ENCODE data around the genes ATP1B4 and GLUD2.

DNA sequence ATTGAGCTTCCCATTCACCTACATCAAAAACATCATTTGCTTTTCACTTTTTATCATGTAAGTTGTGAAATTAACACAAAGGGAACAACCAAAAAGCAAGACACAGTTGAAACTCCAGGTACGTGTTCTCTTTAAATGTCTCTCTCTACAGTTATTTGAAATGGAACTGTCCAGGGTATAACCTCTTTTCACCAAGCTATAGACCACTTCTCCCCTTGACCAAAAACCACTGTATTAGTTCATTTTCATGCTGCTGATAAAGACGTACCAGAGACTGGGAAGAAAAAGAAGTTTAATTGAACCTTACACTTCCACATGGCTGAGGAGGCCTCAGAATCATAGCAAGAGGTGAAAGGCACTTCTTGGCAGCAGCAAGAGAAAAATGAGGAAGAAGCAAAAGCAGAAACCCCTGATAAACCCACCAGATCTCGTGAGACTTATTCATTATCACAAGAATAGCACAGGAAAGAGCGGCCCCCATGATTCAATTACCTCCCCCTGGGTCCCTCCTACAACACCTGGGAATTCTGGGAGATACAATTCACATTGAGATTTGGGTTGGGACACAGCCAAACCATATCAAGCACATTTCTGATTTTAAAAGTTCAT lies 97.7 kb downstream of the DOCK11 start:
- PRO-cap = no peak

- PRO-cap = no peak
These were observed 93.0 kb upstream of the IL13RA1 start for GRCh38 chrX:118634246-118634894.

DNA sequence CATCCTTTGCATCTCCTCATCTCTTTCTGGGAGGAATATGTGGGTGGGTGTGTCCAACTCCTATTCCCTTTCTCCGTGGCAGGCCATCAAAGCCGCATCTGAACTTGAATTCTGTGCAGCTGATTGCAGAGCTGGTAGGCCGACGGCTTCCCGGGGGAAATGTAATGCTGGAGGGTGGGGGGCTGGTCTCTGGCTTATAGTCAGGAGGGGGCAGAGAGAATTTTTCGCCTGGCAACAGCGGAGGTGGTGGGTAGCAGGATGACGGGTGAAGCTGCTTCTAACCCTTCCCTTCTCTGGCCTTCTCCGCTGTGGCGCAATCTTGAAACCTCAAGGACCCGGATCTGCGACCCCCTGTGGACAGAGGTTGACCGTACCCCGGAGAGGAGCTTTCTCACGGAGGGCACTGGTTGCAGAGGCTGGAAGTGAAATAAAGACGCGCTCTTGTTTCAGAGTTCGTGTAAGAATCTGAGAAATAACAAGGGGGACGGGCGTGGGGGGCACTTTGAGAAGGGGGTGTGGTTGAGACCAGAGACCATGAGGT lies 703 bp downstream of the ZCCHC12 start:
- PRO-cap = bidirectional peak, plus-strand start at position 89 of the sequence, minus-strand start at position 106 of the sequence; unidirectional peak, minus-strand start at position 310 of the sequence

DNA sequence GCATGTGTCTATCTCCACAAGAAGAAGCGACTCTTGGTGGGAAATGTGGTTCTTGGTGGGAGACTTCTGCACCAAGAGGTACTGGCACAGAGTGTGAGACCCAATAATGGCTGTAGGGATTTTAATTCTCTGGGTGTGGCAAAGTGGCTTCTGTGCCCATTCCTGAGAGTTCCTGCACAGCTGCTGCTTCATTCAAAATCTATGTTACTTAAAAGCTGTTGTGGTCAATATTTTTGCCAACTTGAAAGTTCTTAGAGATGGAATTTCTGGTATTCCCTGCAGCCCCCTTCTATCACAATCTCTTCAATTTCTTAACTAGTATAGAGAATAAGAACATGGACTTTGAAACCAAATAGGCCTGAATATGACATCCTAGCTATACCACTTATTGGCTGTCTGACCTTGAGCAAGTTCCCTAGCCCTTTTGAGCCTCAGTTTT lies 26.1 kb downstream of the KIAA1210 start:
- PRO-cap = no peak

DNA sequence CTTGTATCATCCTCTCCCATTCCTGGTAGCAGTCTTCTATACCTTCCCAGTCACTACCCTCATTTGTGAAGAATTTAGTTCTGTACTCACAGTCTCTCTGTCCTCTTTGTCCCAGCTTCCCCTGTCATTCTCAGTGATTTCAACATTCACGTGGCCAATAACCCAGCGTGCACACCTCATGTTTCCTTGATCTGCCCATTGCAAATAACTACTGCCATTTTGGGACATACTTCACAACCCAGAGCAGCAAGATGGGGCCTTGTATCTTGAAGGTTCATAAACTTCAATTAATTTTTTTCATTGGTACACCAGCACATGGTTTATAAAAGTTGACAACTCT lies 9.0 kb upstream of the SLC25A43 start:
- PRO-cap = no peak

- PRO-cap = no peak
These were observed 2.5 kb downstream of the SLC25A5 start for GRCh38 chrX:119470550-119471408.

DNA sequence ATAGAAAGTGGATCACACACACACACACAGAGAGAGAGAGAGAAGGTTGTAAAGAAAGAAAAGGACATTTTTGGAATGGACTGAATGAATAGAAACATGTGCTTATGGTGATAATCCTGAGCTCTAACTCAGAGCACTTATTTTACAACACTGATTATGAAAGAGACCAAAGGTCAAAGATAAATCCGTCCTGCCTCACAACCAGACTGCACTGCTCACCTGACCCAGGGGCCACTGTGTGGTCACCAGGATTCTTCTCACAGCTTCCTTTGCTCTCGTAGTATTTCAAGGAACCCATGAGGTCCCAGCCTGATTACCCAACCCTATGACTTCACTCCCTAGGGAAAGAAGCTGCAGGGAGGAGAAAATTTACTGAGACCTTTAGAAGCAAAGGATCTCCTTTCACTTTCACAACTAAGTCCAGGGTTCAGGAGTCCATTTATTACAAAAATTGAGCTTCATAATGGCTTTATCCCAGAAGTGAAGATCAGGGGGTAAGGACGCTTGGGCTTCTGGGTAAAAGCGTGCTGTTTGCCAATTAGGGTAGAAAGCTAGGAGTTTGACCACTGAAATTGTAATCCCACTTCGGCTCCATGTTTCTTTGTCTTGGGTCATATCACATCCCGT lies 9.6 kb downstream of the SLC25A5 start:
- PRO-cap = no peak

- PRO-cap = no peak
These were observed 16.3 kb downstream of the SEPTIN6 start for GRCh38 chrX:119676608-119677056.

- PRO-cap = no peak
These were observed 15.4 kb downstream of the SEPTIN6 start for GRCh38 chrX:119677522-119678043.

- PRO-cap = bidirectional peak, plus-strand start at chrX:119686370, minus-strand start at chrX:119685957; bidirectional peak, plus-strand start at chrX:119686548, minus-strand start at chrX:119686464
These were observed 6.7 kb downstream of the SEPTIN6 start for GRCh38 chrX:119686005-119686899.

DNA sequence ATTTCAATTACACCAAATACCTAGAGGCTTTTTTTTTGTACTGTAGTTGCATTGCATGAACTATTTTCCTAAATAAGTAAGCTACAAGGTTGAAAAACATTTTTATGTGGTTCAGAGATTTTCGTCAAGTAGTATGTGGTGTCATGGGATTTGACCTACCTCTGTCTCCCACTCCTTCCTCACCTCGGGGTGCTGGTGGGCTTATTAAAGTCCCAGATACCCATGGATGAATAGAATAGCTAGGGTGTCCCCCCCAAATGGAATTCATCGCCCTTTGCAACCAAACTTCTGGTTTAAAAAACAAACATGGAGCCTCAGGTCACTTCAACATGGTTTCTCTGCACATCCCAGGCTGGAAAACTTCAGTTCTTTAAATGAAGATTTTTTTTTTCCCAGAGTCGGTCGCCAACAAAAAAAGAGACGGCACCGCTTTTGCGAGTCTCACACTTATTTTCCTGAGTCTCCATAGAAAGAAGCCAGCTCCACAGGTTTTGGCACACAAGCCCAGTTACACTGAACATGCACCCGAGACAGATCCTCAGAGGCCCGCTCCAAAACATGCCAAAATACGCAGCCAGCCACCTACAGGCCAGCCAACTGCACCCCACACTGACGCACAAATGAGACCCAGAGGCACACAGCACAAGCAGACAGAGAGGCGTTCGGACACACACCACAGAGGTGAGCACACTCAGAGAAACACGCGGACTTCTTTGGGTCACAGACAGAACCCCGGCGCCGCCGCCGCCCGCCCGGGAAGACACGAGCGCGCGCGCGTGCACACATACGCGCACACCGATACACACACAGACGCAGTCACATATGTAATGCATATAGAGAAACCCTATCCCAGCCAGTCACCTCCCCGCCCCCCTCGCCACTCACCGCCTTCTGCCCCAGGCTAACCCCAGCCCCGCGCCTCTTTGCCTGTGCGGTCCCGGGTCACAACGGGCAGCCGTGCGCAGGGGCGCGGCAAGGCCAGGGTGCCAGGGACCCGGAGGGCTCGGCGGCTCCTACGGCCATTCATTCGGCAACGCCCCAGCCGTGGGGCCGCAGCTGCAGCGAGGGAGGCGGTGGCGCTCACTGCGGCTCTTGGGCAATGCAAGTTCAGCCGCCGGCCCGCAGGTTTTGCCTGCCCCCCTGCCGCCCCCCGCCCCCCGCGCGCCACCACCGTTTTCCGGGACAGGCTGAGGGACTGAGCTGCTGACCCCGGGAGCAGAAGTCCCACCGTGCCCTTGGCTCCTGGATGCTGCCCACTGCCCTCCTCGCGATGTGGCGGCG lies 801 bp downstream of the SEPTIN6 start:
- PRO-cap = bidirectional peak, plus-strand start at position 638 of the sequence, minus-strand start at position 621 of the sequence; bidirectional peak, plus-strand start at position 945 of the sequence, minus-strand start at position 829 of the sequence; bidirectional peak, plus-strand start at position 1,218 of the sequence, minus-strand start at position 1,101 of the sequence

DNA sequence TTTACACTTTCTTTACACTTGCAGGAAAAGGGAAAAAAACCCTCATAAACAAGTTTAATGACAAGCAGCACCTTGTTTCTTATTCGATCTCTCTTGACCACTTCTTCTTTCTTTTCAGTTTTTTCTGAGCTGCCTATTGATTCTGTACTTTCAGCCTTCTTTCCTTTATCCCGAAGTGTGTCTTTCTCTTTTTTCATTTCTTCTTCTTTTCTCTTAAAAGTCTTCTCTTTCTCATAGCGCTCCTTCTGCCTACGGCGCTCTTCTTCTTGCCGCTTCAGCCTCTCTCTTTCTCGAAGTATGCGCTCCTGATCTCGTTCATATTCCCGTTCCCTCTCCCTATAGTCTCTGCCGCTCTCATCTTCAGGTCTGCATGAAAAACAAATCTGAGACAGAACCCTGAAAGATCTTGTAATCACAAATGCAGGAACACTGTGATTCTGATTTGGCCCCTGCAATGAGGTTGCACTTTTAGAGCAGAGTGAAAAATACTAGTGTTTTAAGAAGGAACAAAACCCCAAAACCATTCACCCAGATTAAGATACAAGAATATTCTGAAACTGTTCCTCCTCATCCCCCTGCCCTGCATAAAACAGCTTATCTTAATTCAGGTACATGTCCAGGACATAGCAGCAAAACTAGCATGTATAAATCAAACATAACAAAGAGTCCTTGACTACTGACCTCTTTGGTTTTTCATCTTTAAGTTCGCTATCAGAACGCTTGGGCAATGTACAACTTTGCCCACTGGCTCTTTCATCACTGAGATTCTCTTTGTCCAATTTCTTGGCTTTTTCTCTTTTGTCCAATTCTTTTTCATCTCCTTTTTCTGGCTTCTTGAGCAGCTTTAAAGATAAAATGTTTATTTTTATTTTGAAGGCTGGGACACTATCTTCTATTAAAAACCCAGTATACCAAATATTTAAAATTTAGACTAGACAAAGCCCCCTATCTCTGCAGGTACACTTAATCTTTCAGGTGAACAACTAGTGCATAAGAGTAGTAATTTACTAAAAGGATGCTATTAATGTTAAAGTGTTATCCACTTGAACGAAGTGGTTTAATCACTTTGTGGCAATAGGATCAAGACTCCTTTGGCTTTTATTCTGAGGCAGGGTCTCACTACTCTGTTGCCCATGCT lies 14.7 kb downstream of the UPF3B start:
- PRO-cap = no peak

DNA sequence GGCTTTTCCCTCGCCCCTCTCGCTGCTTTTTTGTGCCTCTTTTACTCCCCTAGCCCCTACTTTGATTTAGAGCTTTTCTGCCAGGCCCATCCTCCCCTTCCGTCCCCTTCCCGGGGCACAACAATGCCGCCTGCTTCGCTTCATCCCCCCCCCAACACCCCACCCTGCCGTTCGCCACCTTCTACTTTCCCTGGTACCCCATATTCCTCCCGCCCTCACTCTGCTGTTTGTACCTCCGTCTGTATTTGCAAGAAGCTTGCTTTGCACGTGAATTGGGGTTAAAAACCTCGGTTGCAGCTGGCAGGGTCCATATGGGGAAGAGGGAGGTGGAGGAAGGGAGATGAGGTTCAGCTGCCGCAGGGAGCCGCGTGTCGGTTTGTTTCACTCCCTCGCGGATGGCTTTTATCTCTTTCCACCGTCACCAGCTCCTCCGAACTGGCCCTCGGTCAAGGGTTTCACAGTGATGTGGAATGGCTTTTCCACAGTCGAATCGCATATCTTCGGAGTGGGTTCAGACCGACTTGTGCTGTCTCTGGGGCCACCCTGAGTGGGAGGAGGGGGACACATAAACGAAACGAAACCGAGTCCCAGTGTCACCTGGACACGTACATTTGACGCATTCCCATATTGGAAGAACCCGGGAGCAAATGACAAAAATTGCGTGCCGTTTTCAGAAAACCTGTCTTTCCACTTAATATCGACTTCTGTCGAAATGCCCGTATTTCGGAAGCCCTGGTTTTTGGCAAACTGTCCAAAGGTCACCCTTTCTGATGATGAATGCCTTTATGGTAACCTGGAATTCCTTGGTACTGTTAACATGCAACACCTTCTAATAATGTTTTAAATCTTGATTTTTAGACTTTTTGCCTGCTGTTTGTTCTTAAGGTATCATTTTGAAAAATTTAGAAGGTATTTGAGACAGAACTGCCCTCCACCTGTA lies 913 bp downstream of the ZBTB33 start:
- PRO-cap = bidirectional peak, plus-strand start at position 406 of the sequence, minus-strand start at position 437 of the sequence; unidirectional peak, minus-strand start at position 552 of the sequence

DNA sequence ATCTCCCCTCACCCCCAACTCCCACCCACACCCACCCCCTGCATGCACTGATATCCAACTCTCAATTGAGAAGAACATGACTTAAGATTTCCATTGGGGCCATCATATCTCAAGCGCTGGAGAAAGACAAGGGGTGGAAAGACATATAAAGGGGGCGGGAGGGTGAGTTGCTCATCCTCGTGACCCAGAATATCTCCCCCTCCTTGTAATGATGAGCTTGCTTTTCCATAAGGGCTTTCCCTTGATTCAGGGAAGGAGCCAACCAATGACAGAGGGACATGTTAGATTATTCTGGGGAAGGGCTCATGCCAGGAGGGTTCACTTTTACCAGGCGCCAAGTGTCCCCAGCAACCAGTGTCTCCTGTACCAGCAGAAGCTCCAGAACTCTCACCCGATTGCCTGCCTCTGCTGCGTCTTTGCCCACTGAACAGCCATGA lies at the start of gene ATP1B4:
Gene ATP1B4, plus strand, starts transcription at position 354 of the 437 bp plus-strand sequence.
- PRO-cap = no peak

DNA sequence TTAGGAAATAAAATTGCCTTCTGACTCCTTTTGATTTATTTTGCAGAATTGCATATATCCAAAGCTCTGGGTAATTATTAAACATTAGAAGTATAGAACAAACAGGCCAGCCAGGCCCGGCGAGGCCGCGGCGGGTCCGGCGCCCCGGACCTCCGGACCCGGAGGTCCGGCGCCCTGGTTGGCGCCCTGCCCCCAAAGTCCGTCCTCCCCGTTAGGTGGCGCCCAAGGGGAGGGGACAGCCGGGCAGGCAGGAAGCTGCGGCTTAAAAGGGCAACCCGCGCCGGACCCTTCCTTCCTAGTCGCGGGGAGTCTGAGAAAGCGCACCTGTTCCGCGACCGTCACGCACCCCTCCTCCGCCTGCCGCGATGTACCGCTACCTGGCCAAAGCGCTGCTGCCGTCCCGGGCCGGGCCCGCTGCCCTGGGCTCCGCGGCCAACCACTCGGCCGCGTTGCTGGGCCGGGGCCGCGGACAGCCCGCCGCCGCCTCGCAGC lies at the start of gene GLUD2:
Gene GLUD2, plus strand, starts transcription at position 291 of the 492 bp plus-strand sequence.
- PRO-cap = no peak

DNA sequence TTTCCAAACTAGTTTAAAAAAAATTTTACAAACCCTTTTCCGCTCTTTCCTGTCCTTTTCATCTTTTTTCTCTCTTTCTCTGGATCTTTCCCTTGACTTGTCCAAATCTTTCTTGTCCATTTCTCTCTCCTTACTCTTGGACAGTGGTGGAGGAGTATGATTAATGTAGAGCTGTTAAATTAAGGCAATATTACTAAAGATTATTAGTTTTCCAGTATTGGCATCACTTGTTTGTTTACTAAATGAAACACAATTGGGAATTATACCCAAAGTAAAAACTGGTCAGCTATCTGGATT lies 118.9 kb downstream of the THOC2 start:
- PRO-cap = no peak

DNA sequence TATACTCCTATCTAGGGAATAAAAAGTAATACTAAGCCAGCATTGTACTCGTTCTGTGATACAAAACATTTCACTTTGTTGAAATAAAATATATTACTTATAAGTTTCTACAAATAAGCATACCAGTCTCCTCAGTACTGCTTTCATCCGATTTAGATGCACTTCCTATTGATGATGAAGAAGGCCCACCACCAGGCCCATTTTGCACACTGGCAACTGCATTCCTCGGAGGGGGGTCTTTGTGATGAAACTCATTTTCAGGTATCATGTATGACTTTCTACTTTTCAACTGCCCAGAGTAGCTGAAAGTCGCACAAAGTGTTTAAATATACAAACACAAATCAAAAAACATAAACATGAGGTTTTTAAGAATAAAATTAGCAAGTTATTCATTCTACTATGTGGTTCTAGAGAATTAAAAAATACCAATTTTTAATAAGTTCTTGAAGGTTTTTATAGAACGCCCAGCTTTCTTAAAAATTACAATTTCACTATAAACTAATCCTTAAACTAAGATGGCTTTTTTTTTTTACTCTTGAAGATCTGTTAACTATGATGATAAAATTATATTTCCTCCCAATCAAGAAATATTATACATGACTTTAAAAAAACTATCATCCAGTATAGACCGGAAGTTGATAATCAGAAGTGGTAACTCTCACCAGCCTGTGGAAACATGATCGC lies 109.7 kb downstream of the THOC2 start:
- PRO-cap = no peak

DNA sequence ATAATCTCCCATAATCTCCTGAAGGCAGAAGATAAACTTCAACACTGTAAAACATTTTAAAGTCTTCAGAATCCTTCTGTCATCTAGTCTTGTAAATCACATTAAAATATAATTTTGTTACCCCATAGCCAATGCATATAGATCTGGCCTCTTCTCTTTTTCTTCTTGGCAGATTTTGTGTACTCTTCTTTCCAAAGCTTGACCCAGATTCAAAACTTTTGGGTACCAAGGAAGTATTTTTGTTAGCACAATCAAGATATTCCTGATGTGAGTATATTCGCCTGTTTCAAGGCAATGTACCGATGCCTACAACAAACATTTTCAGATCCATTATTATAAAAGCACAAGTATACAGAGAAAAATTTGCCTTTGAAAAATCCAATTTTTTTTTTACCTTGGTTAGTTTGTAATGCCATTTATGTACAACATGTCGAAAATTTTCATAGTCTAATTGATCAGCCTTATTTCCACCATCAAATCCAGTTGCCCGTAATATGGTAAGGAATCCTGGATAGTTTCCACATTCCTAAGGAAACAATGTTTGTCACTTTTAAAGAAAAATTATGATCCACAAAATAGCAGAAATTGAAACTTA lies 109.1 kb downstream of the THOC2 start:
- PRO-cap = no peak

GRCh38 chrX:123962262-123962618 lies 734 bp downstream of the STAG2 start:
- PRO-cap = no peak

GRCh38 chrX:124086313-124087144 lies 125.0 kb downstream of the STAG2 start:
- PRO-cap = no peak

Data from neuron (in vitro differentiated cells).